Ishikawa (cell line): ENCODE data around the genes LRRC28 and LYSMD4.

GRCh38 chr15:99135093-99135411 is 30.2 kb downstream of the SYNM start:
- RRBS, result no CpG with 5 or more reads among the region's 4 CpGs

DNA sequence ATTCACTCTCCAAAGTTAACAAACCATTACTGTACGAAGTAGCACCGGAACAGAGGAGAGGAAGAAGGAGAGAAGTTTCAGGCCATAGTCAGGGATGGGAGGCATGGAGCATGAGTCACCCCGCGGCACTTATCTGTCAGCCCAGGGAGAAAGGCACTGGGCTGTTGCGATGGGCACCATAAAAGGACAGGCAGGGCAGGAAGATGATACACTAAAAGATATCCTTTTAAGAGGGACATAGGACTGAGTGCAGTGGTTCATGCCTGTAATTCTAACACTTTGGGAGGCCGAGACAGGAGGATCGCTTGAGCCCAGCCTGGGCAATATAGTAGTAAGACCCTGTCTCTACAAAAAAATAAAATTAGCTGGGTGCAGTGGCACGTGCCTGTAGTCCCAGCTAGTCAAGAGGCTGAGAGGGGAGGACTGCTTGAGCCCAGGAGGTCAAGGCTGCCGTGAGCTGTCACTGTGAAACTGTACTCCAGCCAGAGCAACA is 36.9 kb downstream of the TTC23 start:
- RRBS, result no CpG with 5 or more reads among the region's 9 CpGs

- RRBS, result 2% methylated on average over 10 of the region's 68 CpGs
Observed at GRCh38 chr15:99250641-99251590, at the start of gene LRRC28. Gene LRRC28, plus strand, starts transcription at chr15:99251481.

- RRBS, result no CpG with 5 or more reads among the region's 11 CpGs
Observed at GRCh38 chr15:99257222-99257927, 6.1 kb downstream of the LRRC28 start.

GRCh38 chr15:99437798-99438235 is 128.0 kb upstream of the MEF2A start:
- RRBS, result 92% methylated on average over 5 of the region's 13 CpGs

DNA sequence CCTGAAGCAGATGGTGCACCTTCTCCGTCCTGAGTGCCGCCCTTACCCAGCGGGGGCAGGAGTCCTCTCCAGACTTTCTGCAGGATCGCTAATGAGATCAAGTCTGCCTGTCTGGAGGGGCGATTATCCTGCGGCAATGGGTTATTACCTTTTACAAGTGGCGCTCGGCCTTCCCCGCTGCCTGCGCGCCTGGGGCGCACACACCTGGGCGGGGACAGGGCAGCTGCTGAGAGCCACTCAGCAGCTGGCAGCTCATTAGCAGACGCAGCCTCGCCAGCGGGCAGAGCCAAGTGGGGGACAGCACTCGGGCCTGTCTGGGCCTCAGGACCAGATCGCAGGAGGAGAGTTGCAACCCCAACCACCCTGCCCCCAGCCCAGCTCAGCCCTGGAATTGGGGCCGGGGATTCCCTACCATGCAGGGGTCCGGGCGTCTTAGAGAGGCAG is 118.9 kb upstream of the MEF2A start:
- RRBS, result no CpG with 5 or more reads among the region's 21 CpGs

GRCh38 chr15:99618822-99619319 is 53.1 kb downstream of the MEF2A start:
- RRBS, result no CpG with 5 or more reads among the region's 4 CpGs

- RRBS, result no CpG with 5 or more reads among the region's 8 CpGs
Observed at GRCh38 chr15:99711580-99712187, 21.6 kb downstream of the LYSMD4 start.

DNA sequence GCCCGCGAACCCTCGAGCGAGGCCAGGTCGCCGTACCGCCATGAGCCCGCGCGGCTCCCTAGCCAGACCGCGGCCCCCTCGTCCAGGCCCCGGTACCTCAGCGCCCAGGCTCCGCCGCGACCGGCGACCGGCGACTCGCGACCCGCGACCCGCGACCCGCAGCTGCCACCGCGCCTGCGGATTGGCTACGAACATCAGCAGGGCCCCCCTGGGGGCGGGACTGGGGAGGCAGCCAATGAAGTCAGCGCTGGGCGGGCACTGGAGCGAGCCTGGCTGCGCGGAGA is at the start of gene LYSMD4:
Gene LYSMD4, minus strand, starts transcription at position 189 of the 284 bp plus-strand sequence.
- RRBS, result 2% methylated on average over 8 of the region's 39 CpGs

- RRBS, result no CpG with 5 or more reads among the region's 9 CpGs
Observed at GRCh38 chr15:99915889-99916363, 182.7 kb upstream of the LYSMD4 start.

GRCh38 chr15:99982950-99983862 is 250.0 kb upstream of the LYSMD4 start:
- RRBS, result no CpG with 5 or more reads among the region's 21 CpGs

DNA sequence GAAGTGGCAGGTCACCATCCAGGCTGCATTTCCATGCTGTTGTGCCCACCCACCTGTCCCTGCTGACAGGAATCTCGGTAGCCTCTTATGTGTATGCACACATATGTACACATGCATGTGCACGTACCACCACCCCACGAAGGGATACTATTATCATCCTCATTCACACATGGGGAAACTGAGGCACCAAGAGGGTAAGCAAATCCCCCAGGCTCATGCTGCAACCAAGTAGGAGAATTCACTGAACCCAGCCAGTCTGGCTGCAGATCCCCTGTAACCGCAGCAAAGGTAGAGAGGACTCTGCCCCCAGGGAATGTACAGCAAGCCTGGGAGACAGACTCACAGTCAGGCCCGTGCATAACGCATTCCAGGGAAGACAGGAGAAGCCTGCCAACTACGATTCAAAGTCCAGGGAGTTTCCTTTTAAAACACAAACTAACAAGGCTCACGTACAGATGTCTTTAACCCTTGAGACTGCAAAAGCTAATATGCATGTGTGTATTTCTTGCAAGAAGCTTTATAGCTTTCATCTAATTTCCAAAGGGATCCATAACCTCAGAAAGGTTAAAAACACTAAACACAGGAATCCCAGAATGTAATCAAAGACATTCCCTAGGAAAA is 129.7 kb downstream of the ADAMTS17 start:
- RRBS, result no CpG with 5 or more reads among the region's 8 CpGs

DNA sequence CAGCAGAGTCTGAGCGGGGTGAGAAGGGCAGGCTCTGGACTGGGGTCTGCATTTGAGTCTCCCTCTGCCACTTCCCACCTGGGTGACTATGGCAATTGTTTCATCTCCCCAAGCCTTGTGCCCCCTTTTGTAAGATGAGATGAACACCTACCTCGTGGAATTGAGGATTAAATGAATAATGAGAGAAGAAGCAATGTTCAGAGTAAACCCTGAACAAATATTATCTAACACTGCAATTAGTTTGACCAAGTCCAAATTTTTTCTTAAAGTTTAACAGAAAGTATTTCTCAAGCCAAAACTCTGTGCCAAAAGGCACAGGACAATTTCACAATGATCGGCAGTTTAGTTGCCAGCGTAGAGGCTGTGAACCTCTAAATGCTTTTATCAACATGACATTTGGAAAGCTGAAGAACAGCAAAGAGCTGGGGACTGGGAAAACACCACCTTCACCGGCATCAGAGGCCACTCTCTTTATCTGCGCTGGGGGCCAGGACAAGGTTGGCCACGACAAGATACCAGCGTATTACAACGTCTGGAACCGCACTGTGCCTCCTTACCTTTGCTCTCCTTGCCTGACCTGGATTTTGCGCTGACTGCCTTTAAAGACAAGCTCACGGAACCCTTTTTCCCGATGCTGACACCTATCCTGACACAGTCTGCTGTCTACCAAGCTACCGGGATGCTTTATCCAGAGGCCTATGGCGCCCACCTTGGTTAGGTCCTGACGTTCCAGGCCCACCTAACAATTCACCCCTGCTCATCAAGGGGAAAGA is 125.6 kb downstream of the ADAMTS17 start:
- RRBS, result no CpG with 5 or more reads among the region's 16 CpGs

DNA sequence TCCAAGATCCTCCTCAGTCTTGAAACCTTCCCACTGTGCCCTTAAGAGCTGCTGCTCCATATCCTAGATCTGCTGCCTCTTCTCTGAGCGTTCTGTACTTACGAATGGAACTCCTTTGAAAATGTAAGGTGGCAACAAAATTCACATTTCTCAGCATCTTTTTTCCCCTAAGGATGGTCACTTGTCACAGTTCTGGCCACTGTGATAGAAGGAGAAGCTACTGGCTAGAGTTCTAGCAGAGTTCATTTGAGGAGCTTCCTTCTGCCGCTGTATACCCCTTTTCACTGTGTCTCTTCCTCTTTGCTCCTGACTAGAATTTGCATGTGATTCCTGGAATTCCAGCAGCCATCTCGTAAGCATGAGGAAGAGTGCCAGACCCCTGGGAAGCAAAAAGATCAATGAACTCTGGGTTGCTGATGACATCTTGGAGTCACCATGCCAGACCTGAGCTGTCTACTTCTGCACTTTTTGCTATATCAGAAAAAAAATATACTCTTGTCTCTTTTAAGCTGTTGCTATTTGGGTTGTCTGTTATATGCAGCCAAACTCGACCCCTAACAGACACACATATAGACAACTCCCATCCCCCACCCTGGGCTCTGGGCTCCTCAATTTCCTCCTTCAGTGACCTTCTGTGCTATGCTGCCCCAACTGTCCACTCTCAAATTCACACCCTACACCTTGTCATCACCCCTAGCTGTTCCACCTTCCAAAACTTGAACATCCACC is 3.6 kb upstream of the ADAMTS17 start:
- RRBS, result no CpG with 5 or more reads among the region's 5 CpGs

- RRBS, result no CpG with 5 or more reads among the region's 3 CpGs
Observed at GRCh38 chr15:100346703-100347345, 5.0 kb upstream of the ADAMTS17 start.

GRCh38 chr15:100518258-100518624 is 10.5 kb downstream of the CERS3 start:
- RRBS, result no CpG with 5 or more reads among the region's 2 CpGs

DNA sequence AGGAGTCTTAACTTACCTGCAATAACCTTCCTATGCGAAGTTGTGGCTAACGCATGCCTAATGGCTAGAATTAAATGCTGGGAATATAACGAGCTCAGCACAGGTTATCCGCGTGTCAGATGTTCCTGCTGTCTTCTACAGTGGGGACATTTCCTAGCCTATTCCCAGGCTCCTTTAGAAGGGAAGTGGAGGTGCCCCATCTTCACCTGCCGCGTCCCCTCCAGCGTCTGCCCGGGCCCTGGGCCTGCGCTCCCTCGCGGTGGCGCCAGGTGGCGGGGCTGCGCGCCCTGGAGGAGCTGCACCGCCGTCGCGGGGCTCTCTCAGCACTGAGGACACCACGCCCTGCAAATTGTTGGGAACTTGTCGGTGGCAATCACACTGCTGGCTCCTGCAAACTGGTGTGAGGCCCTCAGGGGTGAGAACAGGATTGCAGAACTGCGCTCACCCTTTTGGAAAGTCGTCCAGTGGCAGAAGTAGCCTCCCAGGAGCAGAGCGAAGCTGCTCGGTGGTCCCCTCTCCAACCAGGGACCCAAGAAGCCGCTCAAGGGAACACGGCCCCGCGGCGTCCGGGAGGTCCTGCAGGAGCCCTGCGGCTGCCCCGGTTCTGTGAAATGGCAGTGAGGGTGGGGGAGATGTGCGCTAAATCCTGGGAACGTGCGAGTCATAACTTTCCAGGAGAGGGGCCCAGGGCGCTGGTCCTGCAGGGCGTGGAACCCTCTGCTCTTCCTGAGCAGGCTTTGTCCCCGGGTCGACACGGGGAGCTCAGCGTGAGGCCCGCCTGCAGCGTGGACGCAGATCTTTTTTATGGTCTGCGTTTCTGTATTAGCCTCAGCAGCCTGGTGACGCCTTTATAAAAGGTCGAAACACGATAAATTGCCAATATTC is 1.0 kb upstream of the LRRK1 start:
- RRBS, result no CpG with 5 or more reads among the region's 50 CpGs

GRCh38 chr15:101162489-101163160 is 89.2 kb downstream of the CHSY1 start:
- RRBS, result 88% methylated on average over 3 of the region's 15 CpGs

DNA sequence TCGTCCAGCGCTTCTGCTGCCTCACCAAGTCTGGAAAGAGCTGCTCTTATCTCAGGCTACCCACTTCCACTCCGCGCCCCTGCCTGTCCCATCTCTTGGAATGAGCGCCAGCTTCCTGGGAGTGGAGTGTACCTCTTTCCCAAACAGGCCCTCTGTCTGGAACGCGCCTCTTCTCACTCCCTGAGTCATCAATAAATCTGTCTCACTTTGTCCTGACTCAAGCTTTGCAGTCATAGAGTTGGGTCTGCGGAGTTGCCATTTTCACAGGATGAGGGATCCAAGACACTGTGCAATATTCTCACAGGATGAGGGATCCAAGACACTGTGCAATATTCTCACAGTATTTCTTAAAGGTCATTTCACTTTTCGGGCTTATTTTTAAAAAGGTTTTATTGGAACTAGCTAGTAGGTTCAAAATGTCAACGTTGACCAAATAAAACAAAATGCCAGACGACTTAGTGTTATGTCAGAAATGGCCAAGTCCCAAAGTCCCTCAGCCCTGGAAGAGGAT is 81.2 kb downstream of the CHSY1 start:
- RRBS, result no CpG with 5 or more reads among the region's 11 CpGs

DNA sequence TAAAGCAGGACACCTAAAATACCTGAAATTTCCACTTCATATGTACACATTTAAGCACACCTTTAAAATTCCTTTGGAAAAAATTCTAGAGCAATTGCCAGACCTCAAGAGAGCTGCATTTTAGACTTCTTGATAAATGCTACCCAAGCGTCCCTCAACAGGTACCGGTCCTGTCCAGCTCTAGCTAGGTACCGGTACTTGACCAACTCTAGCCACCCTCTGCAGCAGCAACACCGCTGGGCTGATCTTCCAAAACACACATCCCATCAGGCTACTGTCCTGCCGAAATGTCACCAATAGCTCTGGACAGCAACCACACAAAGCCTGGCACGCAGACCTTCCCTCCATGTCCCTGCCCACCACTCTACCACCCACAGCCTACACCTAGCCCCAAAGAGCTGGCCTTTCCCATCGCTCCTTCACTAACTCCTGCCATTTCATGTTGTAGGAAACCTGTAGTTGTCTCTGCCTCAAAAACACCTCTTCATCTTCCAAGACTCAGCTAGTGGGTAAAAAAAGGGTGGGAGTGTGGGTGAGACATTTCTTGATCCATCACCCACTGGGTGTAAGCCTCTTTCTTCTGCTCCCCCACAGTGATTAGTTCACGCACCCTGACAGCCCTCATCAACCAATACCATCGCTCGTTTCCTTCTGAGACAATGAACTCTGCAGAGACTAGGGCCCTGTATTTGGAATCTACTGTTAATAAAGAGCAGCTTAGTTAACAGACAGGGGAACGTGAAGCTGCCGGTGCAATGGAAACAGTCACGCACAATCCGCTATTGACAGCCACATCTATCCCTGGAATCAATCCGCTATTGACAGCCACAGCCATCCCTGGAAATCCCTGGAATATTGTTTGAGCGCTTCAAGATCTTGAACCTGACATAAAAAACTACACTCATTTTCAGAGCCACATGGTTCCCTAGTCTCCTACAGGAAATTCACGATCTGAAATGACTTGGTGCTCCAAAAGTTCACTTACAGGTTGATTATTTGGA is 6.7 kb downstream of the CHSY1 start:
- RRBS, result no CpG with 5 or more reads among the region's 17 CpGs